CD14-positive monocyte (primary cell): ENCODE measurements around the genes NDUFV1, NUDT8 and LRP5.

DNA sequence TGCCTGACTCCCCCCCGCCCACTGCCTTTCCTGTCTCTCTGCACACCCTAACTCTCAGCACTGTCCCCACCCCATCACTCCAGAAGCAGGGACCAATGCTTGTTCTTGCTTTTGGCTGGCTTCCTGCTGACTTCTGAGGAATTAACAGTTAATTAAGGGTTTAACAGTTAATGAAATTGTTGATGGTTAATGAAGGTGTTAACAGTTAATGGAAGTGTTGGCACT lies 4.6 kb downstream of the PITPNM1 start:
- CAGE, long polyA plus RNA: no peak

- CAGE, long polyA plus RNA: no peak
Observed at GRCh38 chr11:67529962-67530297, 6.7 kb upstream of the CABP2 start.

- CAGE, long polyA plus RNA: no peak
Observed at GRCh38 chr11:67605072-67605713, 1.5 kb upstream of the NDUFV1 start.

DNA sequence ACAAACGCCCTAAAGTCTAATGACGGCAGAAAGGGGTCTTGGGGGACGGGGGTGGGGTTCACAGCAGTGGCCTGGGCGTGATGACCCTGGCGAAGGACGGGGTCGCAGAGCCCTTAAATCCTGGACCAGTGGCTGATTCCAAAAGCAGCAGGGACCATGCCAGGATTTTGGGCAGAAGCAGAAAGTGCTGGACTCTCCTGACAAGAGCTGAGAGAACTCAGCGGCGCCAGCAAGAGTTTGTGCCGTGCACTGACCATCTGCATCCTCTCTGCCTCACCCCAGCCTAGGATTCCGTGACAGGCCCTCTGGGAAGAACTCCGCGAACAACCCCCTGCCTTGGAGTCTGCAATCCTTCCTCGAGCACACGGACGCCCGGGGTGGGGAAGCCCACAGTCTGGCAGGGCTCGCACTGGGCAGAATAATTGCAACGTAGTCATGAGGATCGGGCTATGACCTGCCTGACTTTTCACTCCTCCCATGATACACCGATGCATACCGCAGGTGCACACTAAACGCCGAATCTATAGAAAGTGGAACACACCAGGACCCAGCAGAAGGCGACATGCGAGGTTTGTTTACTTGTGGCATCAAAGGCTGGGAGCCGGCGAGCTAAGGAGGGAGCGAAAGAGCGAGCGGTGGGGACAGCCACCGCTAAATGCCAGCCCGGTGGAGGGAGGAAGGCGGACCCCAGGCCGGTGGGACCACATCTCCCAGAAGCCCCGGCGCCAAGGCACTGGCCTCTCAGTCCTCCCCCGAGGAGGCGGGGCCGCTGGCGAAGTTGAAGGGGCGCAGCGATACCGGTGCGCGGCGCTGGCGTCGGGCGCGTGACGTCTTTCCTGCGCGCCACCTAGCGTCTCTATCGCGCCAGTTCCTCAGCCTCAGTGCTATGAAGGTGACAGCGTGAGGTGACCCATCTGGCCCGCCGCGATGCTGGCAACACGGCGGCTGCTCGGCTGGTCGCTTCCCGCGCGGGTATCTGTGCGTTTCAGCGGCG lies at the start of gene NDUFV1:
NDUFV1 (plus strand) TSS at position 859 of the 994 bp plus-strand sequence.
- CAGE, long polyA plus RNA: start-site peak on the plus strand centred at position 867 of the sequence, 36 bp wide, 642 and 783 reads in 2 replicates

DNA sequence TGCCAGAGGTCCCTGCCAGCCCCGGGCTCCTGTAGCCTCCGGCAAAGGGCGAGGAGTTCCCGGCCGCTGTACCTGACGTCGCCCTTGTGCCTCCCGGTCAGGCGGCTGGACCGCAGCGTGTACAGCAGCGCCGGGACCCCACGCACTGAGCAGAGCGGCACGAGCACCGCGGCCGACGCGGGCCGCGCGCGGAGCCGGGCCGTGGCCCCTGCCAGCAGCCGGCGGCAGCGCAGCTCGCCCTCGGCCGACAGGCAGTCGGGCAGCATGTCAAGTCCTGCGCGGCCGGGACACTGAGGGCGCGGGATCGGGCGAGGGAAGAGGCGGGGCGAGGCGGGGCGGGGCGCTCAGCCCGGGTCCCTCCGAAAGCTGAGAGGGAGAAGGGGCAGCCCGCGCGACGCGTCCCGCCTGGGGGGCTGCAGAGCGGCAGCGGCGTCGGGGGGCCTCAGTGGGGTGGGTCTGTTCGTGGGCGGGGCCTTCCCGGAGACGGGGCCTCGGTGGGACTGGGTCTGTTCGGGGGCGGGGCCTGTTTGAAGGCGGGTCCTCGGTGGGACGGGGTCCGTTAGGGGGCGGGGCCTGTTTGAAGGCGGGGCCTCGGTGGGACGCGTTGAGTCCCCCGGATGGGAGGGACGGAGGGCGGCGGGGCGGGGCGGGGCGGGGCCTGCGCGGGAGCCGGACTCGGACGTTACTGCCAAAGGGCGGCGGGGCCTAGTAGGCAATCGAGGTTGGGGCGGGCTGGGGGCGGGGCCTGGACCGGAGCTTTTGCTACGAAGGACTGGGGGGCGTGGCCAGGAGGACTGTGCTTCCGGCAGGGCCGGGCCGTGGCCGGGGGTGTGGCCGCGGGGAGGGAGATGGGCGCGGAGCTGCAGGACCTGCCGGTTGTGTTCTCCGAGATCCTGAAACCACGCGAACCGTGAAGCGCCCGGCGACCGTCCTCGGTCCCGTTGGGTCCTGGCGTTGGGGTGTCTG lies at the start of gene NUDT8:
NUDT8 (minus strand) TSS at position 292 of the 966 bp plus-strand sequence.
- CAGE, long polyA plus RNA: no peak

DNA sequence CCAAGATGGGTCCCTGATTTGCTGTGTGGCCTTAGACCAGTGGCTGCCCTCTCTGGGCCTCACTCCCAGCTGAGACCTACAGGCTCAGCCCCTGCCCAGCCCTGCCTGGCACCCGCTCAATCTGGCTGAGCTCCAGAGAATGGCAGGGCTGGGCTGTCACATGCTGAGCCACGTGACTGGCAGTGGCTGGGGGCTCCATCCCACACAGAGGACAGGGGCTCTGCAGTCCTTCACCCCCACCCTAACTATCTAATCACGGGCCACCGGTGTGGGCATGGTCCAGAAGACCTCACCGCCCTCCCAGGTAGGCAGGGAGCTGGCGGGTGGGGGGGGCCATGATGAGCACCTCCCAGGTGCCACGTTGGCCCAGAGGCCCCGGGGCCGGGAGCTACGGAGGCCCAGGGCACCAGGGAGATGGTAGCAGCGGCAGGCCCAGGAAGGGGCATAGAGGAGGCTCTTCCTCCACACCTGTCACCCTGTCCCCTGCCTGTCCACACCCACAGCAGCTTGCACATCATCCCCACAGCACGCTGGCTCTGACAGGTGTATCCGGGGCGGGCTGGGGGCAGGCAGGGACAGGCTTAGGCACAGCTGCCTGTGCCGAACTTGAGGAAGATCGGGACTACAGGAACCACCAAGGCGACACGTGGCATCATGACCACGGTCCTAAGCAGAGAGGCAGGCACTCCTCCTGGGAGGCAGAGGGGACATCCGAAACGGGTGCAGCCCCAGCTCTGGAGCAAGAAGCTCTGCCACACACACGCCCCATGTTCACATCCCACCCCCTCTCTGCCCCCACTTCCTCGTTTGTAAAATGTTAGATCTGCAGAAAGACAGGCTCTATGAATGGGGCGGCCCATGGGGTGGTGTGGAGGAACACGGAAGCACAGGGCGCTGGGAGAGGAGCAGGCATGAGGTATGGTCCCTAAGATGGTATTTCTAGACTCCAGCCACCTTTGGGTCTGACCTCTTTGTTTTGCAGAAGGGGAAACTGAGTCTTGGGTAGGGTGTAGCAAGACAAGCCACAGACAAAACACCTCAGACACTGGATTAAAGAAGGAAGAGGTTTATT lies 1.4 kb upstream of the ALDH3B1 start:
- CAGE, long polyA plus RNA: no peak

GRCh38 chr11:68013111-68013601 lies 3.0 kb downstream of the ALDH3B1 start:
- CAGE, long polyA plus RNA: no peak

DNA sequence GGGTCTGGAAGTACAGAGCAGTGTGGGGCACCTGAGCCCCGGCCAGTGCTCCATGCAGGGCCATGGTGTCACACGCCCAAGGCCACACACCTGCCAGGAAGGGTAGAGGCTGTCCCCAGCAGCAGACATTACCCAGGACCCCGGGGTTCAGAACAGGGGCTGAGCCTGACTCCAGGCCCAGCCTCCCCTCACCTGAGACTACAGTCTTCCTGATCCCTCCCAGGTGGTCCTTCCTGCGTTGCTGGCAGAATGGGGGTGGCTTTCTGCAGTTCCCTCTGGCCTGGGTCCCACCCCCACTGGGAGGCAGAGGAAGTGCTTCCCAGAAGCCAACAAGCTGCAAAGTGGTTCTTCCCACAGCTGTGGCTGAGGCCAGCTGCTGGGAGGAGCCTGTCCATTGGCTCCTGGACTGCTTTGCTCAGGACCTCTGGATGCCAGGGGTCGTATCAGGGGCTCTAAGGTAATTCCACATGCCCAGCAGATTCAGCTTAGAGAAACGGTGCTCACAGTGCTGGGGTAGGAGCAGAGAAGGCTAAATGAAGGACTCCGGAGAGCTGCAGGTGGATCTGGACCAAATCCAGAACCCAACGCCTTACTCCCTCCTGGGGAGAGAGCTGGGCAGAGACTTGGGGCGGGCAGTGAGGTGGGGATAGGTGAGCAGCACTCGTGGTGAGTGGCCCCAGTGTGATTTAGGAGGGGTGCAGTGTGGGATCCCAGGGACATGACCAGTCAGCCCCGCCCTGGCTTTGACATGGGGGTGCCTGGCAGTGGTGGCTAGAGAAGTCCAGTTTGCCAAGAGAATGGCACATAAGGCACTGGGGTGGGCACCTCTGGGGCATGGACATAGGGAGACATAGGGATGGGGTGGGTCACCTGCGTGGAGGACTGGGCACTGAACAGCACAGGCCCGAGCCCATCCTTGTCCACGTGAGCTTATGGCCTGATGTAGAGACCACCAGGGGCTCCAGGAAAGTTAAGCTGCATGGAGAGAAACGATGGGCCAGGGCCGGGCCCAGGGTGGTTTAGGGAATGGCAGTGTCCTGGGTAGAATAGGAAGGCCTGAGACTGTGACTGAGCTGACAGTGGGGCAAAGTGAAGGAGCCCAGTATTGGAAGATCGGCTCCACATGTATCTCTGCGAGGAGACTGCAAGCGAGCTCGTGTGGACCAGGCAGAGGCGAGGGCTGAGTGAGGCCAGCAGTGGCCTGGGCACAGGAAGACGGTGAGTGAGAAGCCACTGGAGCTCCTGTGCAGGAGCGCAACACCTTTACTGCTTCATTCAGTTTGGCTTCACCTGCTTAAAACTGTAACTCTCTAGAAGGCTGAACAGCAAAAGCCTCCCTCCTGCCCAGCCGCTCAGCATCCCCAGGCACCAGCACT lies 12.9 kb downstream of the TCIRG1 start:
- CAGE, long polyA plus RNA: no peak

DNA sequence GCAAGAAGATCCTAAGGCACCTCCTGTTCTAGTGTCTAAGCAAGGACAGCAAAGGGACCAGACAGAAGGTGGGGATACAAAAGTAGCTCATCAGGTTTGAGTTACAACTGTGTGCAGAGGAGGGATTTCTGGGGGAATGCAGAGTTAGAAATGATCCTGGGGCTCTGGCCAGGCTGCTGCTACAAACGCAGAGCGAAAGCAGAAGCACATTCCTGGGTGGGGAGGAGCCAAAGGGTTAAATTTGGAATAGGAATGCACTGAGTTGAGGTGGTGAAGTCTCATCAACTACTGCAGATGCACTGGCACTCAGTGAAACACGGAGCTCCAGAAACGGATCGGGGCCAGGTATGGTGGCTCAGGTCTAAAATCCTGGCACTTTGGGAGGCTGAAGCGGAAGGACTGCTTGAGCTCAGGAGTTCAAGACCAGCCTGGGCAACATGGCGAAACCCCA lies 3.3 kb downstream of the CHKA start:
- CAGE, long polyA plus RNA: no peak

GRCh38 chr11:68150063-68150503 lies 28.9 kb upstream of the CHKA start:
- CAGE, long polyA plus RNA: no peak

GRCh38 chr11:68269492-68270011 lies 2.2 kb downstream of the C11orf24 start:
- CAGE, long polyA plus RNA: no peak

GRCh38 chr11:68312053-68312979 lies at the start of gene LRP5:
LRP5 (plus strand) TSS chr11:68312591.
- CAGE, long polyA plus RNA: no peak

- CAGE, long polyA plus RNA: no peak
Observed at GRCh38 chr11:68314233-68314423, 1.7 kb downstream of the LRP5 start.

DNA sequence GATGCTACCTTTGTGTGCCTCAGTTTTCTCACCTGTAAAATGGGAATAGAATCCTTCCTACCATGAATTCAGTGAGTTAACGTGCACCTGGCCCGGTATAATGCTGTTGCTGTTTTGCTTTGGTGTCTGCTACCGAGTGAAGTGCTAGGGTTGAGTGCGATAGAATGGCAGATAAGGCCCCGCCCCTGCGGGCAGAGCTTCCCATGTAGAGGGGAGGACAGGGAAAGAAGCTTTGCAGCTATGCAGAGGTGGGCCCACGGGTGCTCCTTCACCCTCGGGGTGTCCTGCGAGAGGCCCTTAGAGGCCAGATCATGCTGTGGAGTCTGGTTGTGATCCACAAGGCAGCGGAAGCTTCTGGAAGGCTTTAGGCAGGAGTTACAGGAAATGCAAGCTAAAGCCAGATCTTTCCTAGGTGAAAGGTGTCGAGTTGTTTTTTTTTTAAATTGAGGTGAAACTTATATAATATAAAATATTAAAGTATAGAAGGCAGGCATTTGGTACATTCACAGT lies 3.2 kb downstream of the LRP5 start:
- CAGE, long polyA plus RNA: no peak

- CAGE, long polyA plus RNA: no peak
Observed at GRCh38 chr11:68480625-68481163, 20.1 kb downstream of the PPP6R3 start.

DNA sequence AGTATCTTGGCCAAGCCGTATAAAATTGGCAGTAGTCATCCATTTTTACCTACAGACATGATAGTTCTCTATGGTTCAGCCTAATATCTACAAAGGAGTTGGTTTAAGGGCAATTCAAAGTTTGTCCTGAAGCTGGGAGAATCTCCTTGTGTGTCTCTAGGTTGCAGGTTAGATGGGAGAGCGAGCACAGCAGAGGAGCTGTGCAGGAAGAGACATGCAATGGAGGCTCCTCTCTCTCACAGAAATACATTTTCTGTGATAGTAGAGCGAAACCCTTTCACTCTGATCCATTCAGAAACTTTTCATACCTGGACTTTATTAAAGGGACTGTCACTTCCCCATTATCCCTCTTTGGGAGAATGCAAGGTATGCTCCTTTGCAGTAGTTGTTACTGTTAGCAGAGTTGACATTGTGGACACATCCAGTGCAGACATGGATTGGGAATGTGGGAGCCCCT lies 91.6 kb downstream of the PPP6R3 start:
- CAGE, long polyA plus RNA: no peak

DNA sequence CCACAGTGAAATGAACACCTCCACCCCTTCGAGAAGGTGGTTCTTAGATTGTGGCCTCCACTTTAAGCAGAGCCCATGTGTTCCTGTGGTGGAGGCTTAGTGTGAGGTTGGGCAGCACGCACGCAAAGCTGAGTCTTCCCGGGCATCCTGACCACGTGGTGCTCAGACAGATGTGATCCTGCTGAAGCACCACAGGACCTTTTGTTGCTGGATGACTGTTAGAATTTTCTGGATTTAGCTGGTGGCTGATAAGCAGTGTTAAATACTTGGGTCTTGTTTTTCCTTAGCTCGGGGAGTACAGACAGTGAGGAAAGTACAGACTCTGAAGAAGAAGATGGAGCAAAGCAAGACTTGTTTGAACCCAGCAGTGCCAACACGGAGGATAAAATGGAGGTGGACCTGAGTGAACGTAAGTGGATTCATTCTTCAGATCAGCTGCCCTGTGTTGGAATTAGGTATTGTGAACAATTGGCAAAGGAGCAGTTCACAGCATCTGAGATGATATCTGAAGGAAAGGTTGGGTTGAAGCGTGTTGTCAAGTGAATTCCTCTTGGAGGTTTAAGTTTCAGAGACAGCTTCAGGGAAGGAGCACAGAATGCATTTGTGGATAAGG lies 88.4 kb upstream of the GAL start:
- CAGE, long polyA plus RNA: no peak

GRCh38 chr11:68600127-68600640 lies 84.2 kb upstream of the GAL start:
- CAGE, long polyA plus RNA: no peak

DNA sequence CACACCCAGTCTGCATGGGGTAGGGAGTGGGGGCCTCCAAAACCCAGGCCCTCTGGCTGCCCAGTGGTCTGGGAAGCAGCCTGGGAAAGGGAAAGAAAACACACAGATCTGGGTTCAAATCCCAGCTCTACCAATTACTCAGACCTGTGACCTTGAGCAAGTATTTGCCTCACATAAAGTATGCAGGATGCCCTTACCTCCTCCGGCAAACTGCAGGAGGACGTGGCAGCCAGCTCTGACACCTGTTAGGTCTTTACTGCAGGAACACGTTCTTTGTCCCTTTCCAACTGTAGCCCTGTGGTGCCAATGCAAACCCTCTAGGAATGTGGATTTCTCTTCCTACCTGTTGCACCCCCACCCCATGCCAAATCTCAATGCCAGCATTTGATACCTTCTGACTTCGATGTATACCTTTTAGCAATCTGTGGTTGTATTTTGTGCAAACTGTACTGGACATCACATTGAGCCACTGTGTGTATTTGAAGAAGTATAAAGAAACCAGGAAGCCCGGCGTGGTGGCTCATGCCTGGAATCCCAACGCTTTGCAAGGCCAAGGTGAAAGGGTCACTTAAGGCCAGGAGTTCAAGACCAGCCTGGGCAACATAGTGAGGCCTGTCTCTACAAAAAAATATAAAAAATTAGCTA lies 5.9 kb downstream of the CPT1A start:
- CAGE, long polyA plus RNA: no peak

- CAGE, long polyA plus RNA: no peak
Observed at GRCh38 chr11:68845225-68846031, 3.7 kb upstream of the CPT1A start.